CMK (cell line): ENCODE measurements around a stretch of chr1.

DNA sequence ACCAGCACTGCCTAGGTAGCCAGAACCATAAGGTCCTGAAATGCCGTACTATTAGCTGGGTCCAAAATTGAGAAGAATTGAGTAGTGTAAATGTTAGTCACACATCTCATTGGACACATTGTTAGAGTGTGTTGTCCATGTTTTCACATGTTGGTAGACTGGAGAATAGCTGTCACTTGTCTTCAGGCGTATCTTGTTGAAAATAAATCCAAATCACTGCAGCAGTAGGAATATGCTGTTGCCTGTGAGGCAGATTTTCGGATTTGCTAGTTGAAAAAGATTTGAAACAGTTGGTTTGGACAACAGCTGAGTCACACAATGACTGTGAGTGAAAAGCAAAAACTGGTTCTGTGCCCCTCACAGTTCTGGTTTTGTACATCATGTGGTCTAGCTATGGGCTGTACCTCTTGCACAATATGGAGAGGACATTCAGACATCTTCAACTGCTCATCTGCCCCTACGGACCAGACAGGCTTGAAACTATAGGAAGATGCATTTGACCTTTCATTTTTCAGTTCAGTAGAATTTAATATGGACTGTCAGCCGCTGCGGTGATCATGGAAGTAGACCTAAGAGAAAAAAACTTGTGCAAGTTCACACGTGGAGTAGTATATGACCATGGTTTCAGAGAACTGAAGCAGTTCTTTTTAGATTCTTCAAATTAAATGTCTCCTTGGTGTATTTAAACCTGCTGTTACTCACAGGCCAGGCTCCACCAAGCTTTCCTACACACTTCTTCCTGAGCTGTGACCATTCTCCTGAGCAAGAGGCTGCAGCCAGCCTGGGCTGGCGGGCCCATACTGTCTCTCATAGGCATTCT lies 1.9 kb downstream of the ARF1 start:
- RRBS: no CpG with 5 or more reads among the region's 8 CpGs

GRCh38 chr1:228088359-228089372 lies 6.2 kb downstream of the ARF1 start:
- RRBS: no CpG with 5 or more reads among the region's 22 CpGs

- RRBS: no CpG with 5 or more reads among the region's 8 CpGs
These were observed 10.1 kb downstream of the ARF1 start for GRCh38 chr1:228092500-228093078.

- RRBS: no CpG with 5 or more reads among the region's 15 CpGs
These were observed 2.6 kb downstream of the MRPL55 start for GRCh38 chr1:228106380-228107021.

GRCh38 chr1:228150356-228151089 lies 793 bp downstream of the GJC2 start:
- RRBS: no CpG with 5 or more reads among the region's 16 CpGs

- RRBS: no CpG with 5 or more reads among the region's 31 CpGs
These were observed 8.5 kb downstream of the OBSCN start for GRCh38 chr1:228216200-228216814.

DNA sequence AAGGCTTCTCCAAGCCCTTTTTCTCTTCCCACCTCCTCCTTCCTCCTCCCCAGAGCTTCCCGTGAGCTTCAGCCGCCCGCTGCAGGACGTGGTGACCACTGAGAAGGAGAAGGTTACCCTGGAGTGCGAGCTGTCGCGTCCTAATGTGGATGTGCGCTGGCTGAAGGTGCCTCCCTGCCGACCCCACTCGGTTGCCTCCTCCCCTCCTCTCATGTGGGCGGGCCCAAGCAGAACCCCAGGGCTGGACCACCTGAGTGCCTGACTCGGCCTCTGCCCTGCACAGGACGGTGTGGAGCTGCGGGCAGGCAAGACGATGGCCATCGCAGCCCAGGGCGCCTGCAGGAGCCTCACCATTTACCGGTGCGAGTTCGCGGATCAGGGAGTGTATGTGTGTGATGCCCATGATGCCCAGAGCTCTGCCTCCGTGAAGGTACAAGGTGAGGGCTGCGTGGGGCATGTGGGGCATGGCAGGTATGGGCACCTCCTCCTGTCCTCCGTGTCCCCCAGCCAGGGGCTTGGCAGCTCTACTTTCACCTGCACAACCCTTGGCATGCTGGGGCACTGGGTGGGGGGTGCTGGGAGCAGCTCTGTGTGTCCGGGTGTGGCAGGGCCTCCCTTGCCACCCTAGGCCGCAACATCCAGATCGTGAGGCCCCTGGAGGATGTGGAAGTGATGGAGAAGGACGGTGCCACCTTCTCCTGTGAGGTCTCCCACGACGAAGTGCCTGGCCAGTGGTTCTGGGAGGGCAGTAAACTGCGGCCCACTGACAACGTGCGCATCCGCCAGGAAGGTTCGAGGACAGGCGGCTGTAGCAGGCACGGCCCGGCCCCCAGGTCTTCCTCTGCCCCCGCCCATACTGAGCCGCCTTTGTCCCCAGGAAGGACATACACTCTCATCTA lies 69.3 kb downstream of the OBSCN start:
- RRBS: no CpG with 5 or more reads among the region's 40 CpGs

DNA sequence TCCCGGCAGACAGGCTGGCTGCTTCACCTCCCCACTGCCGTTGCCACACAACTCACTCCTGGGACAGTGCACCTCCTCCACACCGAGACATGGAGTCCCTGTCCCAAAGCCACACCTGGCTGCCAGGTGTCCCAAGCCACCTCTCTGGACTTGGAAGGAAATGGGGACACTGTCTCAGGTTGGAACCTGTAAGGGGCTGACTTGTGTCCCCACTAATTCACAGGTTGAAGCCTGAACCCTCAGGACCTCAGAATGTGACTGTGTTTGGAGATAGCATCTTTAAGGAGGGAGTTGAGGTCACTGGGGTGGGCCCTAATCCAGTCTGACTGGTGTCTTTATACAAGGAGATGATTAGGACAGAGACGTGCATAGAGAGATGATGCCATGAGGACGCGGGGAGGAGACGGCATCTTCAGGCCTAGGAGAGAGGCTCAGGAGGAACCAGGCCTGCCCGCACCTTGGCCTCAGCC lies 3.7 kb upstream of the TRIM11 start:
- RRBS: no CpG with 5 or more reads among the region's 8 CpGs

- RRBS: no CpG with 5 or more reads among the region's 12 CpGs
These were observed 1.7 kb downstream of the RNF187 start for GRCh38 chr1:228488545-228489531.

DNA sequence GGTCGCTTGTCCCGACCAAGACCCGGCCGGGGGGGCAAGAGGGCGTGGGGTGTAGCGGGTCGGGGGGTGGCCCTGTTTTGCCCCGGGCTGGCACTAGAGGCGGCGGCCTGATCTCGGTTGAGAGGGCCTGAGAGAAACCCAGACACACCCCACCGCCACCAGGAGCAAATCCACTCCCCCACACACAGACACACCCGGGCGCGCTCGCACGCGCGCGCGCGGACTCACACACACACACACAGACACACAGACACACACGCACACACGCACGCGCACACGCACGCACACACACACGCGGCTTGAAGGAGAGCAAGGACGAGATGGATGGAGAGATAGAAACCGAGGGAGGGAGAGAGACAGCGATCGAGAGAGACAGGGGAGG lies 97.7 kb upstream of the RHOU start:
- RRBS: no CpG with 5 or more reads among the region's 34 CpGs

GRCh38 chr1:228782859-228783931 lies 47.9 kb downstream of the RHOU start:
- RRBS: no CpG with 5 or more reads among the region's 14 CpGs

DNA sequence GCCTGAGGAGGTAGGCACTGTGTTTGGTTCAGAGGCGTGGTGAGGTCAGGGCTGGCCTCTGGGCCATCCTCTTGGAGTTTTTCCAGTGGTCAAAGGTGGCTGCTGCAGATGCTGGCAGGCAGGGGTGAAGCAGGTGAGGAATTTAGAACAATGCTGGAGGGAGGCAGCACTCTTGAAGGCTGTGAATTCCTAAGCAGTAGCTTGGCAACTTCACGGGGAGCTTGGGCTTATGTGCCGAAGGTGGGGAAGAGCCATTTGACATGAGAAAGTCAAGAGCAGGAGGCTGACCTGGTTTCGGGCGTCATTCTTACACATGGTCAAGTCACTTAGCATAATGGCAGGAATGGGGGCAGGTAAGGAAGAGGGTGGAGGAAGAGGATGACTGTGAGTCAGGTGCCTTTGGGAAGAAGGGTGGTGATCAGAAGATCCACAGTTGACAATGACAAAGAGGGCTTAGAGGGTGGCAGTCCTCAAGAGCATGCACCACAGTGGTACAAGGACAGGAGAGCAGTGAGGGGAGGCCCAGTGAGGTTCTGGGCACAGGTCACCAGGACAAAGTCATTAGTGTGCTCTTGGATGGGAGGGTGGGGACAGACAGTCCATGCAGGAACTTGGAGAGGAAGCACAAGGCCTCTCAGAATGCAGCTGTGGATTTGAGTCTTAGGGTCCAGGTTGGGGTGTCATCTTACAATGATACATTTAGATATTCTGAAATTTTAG lies 74.9 kb downstream of the RHOU start:
- RRBS: no CpG with 5 or more reads among the region's 5 CpGs

DNA sequence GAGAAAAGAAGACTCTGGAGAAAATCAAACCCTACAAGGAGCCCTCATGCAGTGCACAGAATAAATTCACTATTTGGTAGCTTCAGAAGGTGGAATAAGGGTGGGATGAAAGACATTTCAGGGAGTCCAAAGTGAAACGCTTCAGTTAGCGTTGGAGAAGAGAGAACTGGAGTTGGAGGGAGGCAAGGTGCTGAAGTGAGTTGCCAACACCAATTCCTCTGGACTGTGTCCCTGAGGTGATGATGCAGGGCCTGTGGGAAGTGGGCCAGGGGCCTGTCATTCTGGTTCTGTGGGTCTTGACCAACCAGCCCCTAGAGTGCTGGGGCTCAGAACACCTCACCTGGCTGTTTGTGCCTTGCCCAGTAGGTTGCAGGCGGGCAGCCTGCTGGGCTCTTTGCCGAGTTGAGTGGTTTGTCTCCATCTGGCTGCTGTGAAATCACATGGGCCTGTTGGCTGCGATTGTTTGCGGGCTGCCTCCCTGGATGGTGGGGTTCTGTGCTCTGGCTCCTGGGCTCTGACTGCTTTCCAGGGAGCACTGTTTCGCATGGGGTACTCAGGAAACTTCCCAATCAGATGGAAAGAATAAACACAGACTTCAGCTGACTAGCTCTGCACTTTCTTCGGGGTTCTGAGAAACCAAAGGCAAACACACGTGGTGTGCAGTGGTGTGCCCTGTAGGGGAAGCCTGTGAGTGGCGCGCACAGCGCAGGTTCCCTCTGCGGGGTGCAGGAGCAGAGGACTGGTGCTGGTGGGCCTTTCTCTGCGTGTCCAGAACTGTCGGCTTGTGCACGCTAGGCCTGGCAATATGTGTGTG lies 95.0 kb downstream of the RHOU start:
- RRBS: no CpG with 5 or more reads among the region's 16 CpGs

- RRBS: no CpG with 5 or more reads among the region's 5 CpGs
These were observed 106.9 kb downstream of the RHOU start for GRCh38 chr1:228842000-228842712.

DNA sequence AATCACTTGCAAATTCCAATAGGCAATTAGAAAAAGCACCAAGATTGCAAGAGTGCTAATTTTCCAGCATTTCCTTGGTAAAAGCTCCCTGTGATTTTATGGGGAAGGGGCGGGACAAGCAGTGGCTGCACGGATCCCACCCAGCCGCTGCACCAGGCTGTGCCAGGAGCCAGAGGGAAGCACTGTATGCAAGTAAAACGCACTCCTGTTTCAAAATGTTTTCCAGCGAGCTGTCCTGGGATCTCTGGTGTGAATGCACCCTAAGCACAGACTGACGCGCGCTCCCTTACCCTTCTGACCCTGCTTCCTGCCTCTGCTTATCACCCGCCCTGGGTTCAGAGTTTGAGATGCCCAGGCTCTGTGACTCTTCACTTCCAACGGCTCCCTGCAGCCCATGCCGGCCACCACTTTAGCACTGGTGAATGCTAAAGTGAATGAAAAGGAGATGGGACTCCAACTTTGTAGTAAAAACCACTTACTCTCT lies 131.2 kb downstream of the RHOU start:
- RRBS: no CpG with 5 or more reads among the region's 11 CpGs

DNA sequence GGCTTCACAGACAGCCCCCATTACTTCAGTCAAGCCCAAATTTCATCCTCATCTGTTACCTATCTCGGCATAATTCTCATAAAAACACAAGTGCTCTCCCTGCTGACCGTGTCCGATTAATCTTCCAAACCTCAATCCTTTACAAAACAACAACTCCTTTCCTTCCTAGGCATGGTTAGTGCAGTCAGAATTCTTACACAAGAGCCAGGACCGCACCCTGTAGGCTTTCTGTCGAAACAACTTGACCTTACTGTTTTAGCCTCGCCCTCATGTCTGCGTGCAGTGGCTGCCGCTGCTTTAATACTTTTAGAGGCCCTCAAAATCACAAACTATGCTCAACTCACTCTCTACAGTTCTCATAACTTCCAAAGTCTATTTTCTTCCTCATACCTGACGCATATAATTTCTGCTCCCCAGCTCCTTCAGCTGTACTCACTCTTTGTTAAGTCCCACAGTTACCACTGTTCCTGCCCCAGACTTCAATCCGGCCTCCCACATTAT lies 214.4 kb downstream of the RHOU start:
- RRBS: no CpG with 5 or more reads among the region's 10 CpGs

GRCh38 chr1:229032393-229032809 lies 238.5 kb upstream of the RAB4A start:
- RRBS: no CpG with 5 or more reads among the region's 1 CpG

DNA sequence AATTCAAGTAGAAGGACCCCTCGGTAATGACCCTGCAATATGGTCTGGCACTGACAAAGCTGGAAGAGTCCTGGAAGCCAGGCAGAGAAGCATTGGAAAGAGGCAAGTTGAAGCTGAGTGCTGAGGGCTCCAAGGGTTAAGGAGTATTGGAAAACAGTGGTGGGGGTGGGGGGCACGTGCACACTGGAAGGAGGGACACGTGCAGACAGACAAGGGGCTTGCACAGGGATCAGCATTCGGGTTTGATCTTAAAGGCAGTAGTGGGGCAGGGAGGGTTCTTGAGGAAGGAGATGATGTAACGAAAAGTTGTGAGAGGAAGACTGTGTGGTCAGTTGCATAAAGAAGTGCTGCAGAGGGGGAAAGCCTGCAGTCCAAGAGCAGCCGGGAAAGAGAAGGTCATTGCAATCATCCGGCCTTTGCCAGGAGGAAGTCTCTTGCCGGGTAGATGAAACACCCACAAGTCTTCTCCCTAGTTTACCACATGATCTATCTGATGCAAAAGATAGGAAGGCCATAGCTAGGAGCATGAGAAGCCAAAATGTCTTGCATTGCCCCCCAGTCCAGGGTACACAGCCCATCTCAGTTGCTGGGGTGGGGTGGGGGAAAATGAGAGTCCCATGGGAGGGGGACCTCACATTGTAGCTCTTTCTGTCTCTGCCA lies 202.6 kb upstream of the RAB4A start:
- RRBS: no CpG with 5 or more reads among the region's 8 CpGs

GRCh38 chr1:229129818-229130780 lies 140.8 kb upstream of the RAB4A start:
- RRBS: 11% methylated on average over 1 of the region's 14 CpGs